LNCaP clone FGC (cell line): Measurements from ENCODE around the genes WFDC9, TNNC2, SNX21 and SLC35C2.

DNA sequence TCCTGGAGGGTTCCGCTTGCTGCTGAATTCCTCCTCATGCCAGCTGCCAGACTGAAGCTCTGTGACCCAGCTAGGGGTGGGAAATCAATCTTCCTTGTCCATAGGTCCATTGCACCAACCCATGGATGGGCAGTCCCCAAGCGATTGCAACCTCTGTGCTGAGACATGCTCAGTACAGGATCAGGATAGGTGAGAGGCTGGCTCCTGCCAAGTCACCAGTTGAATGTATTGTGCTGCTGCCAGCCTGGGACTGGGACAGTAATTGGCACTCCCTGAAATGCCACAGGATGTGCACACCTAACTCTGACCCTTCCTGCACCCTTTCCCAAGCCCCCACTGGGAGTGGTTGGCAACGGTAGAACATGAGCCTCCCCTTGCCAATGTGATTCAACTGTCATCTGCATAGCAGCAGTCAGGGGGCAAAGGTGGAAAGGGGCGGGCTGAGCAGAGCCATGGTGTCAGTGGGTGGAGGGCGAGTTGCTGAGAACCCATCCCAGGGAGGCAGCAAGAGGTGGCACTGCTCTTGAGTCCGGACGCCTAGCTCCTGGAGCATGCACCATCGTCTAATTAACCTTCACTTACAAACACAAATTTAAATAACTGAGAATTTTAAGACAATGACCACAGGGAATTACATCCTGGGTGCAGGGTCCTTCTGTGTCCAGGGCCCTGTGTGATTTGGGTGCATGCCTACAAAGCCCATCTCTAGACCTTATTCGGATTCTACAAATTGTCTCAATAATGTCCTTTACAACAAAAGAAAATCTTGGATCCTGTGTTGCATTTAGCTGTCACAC, 15.3 kb downstream of the SPINT3 start:
- RRBS, 2 experiments = no CpG with 5 or more reads among the region's 9 CpGs

DNA sequence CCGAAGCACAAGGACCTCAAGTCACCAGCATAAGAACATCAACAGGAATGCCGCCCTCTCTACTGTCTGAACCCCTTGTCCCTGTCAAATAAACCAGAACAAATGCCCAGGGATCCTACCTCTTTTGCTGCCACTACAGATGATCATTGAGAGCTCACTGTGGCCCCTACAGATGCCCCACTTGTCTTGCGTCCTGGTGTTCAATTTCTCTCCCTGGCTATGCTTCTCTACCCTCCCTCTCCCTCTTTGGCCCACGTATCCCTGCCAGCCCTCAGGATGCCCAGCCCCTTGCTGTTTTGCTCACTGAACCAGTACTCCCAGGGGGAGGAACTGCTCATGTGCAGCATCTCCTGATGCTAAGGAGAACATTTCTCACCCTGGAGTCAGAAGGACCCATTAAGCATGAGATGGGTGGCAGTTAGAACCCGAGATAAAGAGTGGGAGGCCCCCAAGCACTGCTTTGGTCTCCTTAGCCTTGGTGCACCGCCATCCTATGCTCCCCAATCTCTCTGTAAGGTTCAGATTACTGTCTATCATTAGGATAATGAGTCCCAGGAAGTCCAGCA, at the start of gene WFDC9:
WFDC9 (minus strand) TSS at position 201 of the 566 bp plus-strand sequence.
- RRBS, 2 experiments = no CpG with 5 or more reads among the region's 6 CpGs

DNA sequence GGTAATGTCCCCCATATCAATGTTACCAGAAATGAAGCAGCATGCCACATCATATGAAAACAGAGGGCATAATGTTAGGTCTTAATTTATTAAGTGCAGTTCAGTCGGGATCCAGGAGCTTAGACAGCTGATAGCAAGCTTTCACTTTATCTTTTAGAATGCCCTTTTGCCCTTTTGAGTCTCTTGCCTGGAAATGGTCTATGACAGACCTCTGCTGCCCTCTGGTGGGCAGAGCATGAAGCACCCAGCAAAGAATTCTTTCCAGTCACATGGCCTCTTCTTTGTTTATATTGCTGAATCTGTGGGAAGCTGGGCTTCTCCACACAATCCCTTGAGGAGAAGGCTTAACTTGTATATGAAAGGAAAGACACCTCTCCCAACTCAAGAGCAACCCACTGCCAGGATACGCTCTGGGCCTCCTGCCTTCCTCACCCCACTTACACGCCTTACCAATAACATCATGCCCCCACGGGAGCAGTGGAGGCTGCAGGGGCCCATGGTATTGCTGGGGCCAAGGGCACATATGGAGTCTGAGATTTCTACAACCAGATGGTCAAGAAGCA, 20.5 kb downstream of the WFDC3 start:
- RRBS, 2 experiments = no CpG with 5 or more reads among the region's 4 CpGs

DNA sequence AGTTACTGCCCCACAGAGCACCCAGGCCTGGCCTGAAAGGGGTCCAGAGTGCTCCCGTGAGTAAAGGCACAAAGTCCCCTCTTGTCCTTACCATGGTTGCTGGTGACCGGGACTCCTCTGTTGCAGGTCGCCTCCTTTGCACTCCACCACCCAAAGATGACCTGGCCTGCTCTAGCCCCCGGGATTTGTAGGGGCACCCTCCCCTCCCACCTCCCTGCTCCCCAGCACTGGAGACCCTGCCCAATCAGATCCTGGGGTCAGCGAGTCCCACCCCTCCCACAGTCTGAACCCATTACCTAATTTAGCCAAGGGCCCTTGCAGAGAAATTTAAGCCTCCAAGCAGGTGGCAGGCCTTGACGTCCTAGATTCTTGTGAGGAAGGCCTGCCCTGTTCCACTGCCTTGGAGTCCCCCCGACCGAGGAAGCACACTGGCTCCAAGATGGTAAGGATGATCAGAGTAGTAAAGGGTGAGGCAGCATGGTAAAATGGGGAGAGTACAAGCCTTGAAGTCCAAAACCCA, at the start of gene TNNC2:
TNNC2 (minus strand) TSS at position 158 of the 520 bp plus-strand sequence.
- RRBS, 2 experiments = 65% methylated on average over 3 of the region's 8 CpGs

DNA sequence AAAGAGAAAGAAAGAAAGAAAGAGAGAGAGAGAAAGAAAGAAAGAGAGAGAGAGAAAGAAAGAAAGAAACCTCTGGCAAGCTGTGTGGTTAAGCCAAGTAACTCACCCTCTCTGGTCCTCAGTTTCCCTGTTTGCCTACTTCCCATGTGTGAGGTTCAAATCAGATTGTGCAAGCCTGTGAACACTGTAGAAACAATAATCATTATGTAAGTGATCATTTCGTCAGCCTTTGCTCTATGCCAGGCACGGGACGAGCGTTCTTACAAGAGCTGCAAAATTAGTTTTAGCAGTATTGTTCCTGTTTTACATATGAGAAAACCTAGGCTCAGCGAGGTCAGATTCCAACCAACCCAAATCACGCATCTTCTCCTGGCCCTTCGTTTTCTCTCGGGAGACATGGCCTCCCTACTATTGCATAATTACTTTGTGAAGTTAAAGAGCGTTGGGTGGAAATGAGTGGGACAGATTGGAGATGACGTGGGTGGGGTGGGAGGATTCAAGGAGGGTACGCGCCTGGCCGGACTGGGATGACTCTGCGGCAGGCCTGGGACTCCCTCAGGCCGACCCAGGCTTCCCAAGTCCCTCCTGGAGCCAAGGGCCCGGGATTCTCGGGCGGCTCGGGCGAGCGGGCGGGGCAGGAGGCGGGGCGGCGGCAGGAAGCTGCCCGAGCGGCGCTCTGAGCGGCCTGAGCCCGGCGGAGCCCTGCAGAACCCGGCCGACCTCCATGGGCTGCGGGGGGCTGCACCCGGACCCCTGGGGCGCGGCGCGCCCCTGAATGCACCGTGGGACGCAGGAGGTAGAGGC, at the start of gene SNX21:
SNX21 (plus strand) TSS at position 655 of the 804 bp plus-strand sequence.
- RRBS, 2 experiments = 2 to 3% methylated on average over 19 of the region's 41 CpGs

DNA sequence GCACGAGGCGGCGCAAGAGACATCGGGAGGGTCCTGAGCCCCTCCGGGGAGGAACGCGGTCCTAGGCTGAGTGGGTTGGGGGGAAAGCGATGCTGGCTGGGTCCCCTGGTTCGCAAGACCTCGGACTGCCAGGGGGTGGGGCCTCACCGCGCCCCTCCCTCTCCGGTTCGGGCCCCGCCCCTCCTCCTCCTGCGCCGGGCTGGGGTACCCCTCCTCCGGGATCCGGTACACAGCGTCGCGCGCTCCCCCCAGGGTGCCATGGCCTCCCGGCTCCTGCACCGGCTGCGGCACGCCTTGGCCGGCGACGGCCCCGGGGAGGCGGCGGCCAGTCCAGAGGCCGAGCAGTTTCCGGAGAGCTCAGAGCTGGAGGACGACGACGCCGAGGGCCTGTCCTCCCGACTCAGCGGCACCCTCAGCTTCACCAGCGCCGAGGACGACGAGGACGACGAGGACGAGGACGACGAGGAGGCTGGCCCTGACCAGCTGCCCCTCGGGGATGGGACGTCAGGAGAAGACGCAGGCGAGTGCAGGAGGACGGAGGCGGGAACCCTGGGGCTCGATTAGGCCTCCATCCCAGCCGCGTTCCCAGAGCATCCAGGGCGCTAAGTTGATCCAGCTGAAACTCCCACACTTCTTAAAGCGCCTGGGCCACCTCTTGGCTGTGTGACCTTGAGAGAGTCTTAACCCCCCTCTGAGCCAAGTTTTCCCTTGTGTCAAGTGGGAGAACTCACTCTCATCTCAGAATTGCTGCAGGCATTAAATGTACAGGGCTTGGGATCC, 540 bp downstream of the SNX21 start:
- RRBS, 2 experiments = 17 to 22% methylated on average over 19 of the region's 61 CpGs

DNA sequence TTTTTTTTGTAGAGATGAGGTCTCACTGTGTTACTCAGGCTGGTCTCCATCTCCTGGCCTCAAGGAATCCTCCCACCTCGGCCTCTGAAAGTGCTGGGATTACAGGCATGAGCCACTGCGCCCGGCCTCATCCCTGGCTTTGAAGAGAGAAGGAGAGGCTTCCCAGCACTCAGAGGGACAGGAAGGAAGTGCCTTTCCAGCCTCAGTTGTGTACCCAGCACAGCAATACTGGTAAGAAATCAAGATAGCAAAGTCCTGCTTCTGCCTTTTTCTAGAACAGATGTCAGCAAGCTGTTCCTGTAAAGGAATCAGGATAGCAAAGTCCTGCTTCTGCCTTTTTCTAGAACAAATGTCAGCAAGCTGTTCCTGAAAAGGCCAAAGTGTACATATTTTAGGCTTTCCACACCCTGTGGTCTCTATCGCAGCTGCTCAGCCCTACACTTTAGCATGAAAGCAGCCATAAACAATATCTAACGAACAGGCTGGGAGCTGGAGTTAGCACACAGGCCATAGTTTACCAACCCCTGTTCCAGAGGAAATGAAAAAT, 6.3 kb upstream of the PLTP start:
- RRBS, 2 experiments = no CpG with 5 or more reads among the region's 5 CpGs

DNA sequence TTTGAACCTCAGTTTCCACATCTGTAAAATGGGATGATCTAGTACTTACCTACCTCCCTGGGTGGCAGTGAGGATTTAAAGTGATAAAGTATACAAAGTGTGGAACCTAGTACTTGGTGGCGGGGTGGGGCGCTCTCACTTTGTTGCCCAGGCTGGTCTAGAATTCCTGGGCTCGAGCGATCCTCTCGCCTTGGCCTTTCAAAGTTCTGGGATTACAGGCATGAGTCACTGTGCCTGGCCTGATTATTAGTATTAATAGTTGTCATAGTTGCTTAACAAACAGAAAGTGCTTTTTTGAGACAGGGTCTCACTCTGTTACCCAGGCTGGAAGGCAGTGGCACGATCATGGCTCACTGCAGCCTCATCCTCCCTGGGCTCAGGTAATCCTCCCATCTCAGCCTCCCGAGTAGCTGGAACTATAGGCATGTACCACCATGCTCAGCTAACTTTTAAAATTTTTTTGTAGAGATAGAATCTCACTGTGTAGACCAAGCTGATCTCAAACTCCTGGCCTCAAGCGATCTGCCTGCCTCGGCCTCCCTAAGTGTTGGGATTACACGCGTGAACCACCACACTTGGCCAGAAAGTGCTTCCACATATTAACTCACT, 7.1 kb upstream of the PLTP start:
- RRBS, 2 experiments = no CpG with 5 or more reads among the region's 11 CpGs

DNA sequence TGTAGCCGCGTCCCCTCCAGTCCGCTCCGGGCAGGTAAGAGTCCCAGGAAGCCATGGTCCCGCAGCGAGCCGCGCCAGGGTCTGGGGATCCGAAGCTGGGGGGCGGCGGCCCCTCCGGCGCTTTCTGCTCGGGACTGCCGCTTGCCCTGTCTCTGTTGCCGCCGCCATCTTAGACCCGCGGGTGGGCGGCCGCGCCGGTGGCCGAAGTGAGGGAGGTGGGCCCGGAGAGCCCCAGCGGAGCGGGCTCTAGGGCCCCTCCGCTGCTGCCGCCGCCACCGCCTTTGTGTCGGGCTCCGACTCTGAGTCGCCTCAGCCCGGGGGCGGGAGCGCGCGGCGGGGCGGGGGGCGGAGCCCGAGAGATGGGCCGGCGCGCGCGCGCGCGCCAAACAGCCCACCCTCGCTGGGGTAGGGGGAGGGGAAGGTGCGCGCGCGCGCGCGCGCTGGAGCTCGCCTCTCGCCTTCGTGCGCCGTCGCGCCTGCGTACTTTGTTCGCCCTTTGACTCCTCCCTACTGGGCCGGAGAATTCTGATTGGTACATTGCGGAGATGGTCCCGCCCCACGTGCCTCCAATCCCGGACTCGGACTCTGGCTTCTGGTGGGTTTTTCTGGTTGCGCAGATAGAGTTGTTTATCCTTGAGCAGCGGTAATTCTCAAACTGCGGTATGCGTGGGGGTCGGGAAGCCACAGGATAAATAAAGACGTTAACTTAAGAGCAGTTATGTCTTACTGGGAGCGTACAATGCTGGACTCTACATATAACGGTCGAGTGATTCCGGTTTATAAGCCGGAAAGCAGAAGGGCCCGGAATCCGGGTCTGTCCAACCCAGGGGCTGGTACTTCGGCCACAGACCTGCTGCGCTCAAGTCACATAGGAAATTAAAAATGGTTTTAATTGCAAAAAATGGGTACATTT, 544 bp downstream of the PCIF1 start:
- RRBS, 2 experiments = under 1 to 1% methylated on average over 40 of the region's 90 CpGs

- RRBS, 2 experiments = no CpG with 5 or more reads among the region's 22 CpGs
These were observed 11.8 kb downstream of the PCIF1 start for GRCh38 chr20:45946056-45946908.

DNA sequence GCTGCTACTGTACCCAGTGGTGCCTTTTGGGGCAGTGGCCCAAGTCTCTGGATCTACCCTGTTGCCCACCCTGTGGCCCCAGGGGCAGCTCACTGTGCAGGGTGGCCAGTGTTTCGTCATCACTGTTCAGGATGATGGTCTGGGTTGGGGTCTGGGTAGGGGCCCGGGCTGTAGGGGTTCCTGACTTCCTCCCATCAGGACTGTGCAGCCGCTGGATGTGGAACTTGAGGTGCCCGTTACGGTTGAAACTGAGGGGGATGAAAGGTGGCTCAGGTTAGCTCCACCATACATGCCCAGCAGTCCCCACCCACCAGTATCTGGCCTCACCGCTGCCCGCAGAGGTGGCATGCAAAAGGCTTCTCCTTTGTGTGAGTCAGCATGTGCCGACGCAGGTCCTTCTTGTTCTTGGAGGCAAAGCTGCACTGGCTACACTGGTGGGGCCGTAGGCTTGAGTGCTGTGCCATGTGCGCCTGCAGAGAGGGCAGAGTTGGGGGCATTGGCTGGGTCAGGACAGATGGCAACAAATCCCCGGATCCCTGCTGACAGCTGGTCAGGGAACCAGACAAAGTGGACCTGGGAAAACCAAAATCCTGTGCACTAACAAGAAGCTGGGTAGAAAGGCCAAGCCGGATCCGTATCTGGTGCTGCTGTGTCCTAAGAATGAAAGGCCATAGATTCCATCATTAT, 15.8 kb downstream of the PCIF1 start:
- RRBS, 2 experiments = 91 to 95% methylated on average over 2 of the region's 14 CpGs

- RRBS, 2 experiments = no CpG with 5 or more reads among the region's 2 CpGs
These were observed 3.5 kb upstream of the MMP9 start for GRCh38 chr20:46005210-46005691.

DNA sequence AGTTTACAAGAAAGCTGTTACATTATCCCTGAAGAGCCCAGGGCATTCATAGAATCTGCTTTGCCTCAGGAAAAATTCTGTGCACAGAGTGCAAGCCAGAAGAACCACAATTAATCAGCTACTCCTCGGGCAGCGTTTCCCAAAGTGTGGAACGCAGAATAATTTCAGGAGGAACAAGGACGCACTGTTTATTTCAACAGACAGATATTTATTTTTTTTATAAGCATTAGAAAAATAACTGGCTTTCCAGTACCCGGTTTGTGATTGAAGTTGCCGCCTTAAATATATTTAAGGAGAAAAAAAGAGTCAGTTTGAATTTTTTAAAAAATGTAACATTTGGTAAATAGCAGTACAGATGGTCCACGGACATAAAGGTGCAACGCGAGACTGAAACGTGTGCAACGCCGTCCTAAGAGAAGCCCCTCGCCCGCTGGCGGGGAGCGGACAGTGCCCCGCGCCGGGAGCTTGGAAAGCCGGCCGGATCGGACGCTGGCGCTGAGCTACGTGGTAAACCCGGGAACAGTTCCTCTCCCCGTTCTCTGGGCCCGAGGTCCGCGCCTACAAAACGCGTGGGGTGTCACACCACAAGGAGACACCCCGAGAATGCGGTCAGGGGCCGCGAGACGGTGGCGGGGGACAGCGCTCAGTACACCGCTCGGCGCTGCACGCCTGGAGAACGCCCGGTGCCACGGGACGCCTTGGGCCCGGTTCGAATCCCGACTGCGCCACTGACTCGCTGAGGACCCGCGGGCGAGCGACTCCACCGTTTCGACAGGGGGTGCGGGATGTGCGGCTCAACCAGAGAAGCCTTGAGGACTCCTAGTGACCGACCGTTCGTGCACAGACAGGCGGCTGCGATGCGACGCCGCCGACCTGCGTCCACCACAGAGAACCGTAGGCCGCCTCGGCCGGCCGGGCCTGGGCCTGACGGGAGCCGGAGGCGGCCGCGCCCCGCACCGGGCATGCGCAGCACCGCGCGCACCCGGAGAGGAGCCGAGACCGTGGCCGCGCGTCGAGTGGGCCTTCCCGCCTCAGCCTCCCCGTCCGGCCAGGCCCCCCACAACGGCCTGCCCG, 727 bp downstream of the NCOA5 start:
- RRBS, 2 experiments = under 1 to 1% methylated on average over 12 of the region's 98 CpGs

GRCh38 chr20:46118484-46118916, 386 bp downstream of the CD40 start:
- RRBS, 2 experiments = no CpG with 5 or more reads among the region's 13 CpGs

- RRBS, 2 experiments = 66 to 67% methylated on average over 18 of the region's 49 CpGs
These were observed 82.7 kb downstream of the CD40 start for GRCh38 chr20:46200690-46201377.

- RRBS, 2 experiments = no CpG with 5 or more reads among the region's 5 CpGs
These were observed 94.0 kb downstream of the CDH22 start for GRCh38 chr20:46214249-46214775.

DNA sequence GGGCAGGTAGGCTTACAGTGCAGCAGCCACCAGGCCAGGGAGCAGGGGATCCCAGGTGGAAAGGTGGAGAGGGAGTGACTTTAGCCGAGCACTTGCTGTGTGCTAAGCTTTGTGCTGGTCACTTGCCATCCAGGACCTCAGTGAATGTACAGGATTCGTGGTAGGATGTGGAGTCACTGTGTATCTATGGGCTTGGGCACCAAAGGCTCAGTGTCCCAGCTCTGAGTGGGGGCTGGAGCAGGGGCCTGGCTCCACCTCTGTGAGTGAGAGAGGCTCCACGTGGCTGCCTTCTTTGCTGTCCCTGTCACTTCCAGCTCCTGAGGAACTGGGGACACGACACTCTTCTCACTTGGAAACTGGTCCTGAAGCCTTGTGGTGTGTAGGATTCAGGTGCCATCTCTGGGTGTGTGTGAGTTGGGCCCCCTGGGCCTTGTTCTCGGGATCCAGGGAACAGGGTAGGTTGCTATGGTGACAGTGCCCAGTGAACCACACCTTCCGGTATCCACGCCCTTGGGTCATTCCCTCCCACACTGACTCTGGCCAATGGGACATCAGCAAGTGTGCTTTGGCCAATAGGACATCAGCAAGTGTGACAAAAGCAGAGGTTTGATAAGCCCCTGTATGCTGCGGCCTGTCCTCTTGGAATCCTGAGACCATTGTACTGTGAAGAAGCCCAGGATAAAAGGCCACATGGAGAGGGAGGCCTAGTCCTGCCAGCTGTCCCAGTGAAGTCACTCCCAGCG, 87.7 kb downstream of the CDH22 start:
- RRBS, 2 experiments = no CpG with 5 or more reads among the region's 9 CpGs

GRCh38 chr20:46255289-46255775, 53.0 kb downstream of the CDH22 start:
- RRBS, 2 experiments = no CpG with 5 or more reads among the region's 5 CpGs

DNA sequence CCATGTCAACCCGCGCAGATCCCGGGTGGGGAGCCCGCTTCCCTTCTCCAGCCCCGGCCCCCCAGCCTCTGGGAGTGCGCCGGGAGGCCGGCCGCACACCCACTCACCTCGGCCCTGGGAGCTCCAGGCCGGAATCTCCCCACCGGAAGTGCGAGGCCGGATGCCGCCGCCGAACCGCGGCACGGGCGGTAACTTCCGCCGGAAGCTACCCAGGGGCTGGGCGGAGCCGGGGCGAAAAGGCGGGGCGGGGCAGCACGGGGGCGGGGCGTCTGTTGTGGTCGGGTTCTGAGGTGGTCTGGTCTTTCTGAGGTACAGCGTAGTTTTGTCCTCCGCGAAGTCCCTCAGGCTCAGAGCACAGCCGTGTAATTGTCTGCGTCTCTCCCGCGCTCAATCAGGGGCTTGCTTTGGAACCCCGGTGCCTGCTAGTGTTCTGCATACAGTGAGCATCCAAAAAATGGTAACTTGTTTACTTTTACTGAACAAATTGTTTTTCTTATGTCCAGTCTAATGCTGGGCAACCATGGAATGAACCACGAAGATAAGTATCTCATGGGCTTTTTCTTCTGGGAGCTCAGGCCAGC, at the start of gene SLC35C2:
SLC35C2 (minus strand) TSS at position 162 of the 581 bp plus-strand sequence.
- RRBS, 2 experiments = 1 to 2% methylated on average over 17 of the region's 41 CpGs

DNA sequence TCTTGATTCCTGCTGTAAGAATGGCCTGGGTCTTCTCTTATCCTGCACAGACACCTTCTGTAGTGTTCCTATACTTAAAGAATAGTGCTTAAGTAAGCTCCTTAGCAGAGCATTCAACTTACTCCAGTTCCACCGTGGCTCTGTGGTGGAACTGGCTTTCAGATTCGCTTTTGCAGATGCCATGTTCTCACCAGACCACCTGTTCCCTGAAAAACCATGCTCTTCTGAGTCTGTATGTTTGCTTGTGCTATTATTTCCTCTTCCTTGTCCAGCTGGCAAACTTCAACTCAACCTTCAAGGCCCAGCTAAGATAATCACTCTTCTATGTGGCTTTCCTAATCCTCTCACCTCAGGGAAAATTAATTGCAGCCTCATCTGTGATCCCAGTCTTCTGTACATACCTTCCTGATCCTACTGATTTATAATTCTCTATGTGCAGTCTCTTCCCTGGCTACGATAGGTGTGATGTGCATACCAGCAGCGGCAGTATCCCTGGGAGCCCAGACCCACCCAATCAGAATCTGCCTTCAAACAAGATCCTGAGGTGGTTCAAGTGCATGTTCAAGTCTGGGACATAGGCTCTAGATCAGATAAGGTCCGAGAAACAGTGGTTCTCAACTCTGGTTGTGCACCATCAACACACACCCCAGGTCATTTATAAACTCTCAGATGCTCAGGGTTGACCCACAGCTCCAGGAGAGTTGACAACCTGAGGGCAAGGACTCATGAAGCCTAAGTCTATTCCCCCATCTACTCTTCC, 4.7 kb downstream of the ELMO2 start:
- RRBS, 2 experiments = no CpG with 5 or more reads among the region's 5 CpGs